ENCODE results near the genes MRPL10, SKAP1, HOXB5 and PRAC1.

DNA sequence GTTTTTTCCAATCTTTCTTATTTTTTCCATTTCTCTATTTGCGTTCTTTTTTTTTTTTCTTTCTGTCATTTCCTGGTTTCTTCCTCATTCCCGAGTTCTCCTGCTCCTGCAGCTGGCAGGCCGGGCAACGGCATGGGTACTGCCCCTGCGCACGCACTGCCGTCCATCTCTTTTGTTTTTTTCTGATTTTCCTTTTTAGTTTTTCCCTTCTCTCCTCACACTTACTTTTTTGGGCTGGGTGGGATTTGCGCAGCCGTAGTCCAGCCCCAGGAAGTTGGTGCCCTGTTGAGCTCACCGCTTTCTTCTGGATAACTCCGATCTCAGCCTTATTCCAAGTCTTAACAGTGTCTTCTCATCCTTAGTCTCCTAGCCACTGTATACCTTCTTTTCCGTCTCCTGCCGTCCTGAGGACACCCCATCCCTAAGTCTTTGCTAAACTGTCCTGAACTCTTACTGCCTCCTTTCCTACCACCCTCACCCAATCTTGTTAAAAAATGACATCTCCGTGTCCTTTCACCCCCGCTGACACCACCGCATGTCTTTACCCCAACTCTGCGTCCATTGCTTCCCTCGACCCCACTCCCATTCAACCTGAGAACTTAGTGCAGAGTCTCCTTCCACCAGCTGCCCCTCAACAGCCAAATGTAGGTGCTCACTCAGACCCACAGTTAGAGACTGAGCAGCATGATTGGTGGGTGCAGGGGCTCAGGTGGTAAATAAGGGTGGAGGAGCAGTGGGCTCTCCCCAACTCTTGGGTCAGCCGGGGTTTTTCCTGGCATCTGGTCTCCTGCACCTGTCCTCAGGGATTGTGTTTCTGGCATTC is 89.6 kb upstream of the RPRML start:
- RAMPAGE, long total RNA: no peak
- RRBS: no CpG with 5 or more reads among the region's 19 CpGs

- RAMPAGE, long total RNA: no peak
- RRBS: no CpG with 5 or more reads among the region's 5 CpGs
These were observed 16.2 kb downstream of the MYL4 start for GRCh38 chr17:47225070-47226063.

GRCh38 chr17:47289445-47290421 is 34.0 kb upstream of the EFCAB13 start:
- RAMPAGE, long total RNA: no peak
- RRBS: no CpG with 5 or more reads among the region's 7 CpGs

- RAMPAGE, long total RNA: no peak
- RRBS: no CpG with 5 or more reads among the region's 2 CpGs
These were observed 18.1 kb upstream of the EFCAB13 start for GRCh38 chr17:47305682-47305955.

DNA sequence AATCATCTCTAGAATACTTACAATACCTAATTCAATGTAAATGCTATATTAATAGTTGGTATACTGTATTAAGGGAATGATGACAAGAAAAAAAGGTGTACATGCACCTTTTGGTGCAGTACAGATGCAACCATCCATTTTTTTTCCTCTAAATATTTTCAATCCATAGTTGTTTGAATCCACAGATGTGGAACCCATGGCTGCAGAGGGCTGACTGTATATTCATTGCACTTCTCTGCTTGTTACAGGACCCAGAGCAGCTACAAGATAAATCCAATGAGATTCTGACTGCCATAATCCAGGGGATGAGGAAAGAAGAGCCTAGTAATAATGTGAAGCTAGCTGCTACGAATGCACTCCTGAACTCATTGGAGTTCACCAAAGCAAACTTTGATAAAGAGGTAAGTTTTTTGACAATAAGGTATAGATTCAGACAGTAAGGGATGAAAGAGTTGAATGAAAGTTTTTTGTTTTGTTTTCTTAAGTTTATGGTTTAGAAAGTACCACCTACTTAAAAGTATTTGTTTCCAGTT is 8.6 kb downstream of the KPNB1 start:
- RAMPAGE, long total RNA: no peak
- RRBS: no CpG with 5 or more reads among the region's 1 CpG

DNA sequence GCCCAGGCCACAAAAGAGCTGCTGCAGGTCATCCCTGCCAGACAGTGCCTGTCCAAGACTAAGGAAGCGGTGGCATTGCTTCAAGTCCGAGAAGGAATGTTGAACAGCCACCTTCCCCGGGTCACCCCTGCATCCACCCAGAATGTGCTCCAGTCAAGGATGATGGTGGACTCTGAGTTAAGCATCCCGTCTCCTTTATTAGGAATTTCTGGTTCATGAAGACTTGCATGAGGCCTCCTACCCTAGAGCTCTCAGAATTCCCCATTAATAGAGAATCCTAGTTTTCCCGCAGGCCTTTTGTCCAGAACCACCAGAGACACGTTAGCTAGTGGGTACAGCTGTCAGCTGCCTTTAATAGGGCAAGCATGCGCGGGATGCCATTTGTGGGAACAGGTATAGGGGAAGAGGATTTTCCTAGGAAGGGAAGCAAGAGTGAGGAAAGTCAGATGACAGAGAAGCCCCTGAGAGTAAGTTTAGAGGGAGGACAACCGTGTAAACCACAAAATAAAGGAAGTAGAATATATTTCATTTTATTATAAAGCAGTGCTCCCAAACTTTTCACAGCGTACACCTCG is 1.4 kb upstream of the OSBPL7 start:
- RAMPAGE, long total RNA: no peak
- RRBS: no CpG with 5 or more reads among the region's 11 CpGs

- RAMPAGE, long total RNA: no peak
- RRBS: 2% methylated on average over 13 of the region's 41 CpGs
These were observed at the start of gene MRPL10 for GRCh38 chr17:47830934-47831863. Gene MRPL10 (minus strand): TSS chr17:47831541.

- RAMPAGE, long total RNA: no peak
- RRBS: no CpG with 5 or more reads among the region's 5 CpGs
These were observed 3.3 kb upstream of the CDK5RAP3 start for GRCh38 chr17:47967532-47968186.

DNA sequence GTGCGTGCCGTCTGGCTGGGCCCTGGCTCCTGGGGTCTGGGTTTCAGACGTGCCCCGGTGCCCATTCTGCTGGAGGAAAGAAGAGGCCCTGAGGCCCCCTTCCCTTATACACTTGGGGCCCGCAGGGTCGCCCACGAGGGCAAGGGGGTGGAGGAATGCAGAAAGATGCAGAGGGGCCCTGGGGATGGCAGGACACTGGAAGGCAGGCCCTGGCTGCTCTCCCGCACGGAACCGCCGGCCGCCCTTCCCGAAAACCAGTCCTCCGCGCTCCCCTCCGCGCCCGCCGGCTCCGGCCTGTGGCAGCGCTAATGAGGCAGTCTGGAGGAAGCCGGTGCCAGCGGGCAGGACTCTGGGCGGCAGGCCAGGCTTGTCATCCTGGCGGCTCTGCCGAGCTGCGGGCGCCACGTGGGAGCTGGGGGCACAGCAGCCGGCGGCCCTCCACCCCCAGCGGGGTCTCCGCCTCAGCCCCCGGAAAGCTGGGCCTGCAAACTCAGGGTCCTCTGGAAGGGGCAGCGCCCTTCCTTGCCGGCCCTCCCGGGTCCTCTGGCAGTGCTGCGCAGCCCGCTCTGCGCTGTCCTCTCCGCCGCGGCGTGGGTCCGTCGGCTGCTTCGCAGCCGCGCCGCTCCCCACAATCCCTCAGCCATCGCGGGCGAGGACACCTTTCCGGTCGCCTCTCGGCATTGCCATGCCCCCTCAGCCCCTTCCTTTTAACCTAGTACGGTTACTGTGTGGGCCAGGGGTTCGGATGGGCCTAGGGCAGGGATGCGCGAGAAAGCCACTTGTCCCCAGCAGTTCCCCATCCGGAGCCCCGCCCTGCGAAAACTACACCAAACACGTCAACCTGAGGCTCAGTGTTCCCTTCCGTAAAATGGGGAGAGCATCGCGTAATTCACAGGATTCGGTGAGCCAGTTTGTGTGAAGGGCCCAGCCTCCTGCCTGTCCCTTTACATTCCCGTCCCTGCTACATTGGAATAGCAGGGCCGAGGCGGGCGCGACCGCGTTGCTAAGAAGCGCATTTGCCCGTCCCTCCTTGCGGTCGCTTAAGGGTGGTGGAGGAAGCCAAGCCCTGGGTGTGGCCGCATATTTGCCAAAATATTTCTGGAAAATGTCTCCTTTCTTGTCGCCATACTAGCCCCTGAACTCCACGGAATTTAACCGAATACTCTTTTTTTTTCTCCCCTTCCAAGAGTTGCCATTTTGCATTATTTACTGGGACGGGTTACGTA is 13.5 kb downstream of the COPZ2 start:
- RAMPAGE, long total RNA: no peak
- RRBS: 2% methylated on average over 26 of the region's 85 CpGs

DNA sequence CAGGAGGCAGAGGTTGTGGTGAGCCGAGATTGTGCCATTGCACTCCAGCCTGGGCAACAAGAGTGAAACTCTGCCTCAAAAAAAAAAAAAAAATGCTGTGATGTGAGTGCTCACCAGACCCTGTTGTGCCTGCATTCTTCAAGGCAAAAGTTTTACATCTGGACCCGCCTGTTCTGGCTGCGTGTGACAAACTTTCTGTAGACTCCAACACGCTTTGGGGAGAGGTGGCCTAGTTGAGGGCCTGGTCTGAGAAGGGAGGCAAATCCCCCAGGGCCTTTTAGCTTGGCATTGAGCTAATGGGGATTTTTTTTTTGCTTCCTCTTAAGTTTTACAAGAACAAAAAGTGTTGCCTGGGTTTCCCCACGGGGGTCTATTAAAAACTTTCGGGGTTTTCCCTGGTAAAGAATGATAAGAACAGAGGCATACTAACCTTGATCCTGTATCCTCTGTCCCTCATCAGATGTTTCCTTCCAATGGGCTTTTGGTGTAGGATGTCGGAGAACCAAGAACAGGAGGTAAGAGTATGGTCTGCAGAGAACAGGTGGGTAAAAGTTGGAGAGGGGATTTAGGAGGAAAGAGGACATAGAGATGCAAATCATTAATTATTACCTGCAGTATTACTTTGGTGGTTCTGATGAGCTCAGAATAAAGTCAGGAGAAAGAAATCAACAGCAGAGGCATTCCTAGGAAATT is 4.2 kb downstream of the SNX11 start:
- RAMPAGE, long total RNA: no peak
- RRBS: no CpG with 5 or more reads among the region's 7 CpGs

DNA sequence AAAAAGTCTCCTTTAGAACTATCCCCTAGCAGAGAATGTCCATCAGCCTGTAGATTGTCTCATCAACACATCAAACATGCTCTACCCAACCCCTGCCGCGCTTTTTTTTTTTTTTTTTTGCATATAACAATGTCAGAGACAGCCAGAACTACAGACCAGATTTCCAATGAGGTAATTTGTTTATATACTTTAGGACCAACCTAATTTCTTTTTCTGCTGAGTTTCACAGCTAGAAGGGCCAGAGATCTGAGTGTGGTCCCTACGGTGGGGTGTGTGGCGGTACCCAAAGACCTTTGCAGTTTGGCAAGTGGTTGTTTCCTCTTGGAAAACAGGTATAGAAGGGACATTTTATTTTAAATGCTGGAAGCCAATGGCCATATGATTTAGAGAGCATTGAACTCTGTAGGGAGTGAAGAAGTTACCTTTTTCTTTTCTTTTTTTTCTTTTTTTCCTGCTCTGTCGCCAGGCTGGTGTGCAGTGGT is 22.8 kb downstream of the SNX11 start:
- RAMPAGE, long total RNA: no peak
- RRBS: no CpG with 5 or more reads among the region's 5 CpGs

- RAMPAGE, long total RNA: no peak
- RRBS: 4% methylated on average over 25 of the region's 54 CpGs
These were observed at the start of gene SKAP1 for GRCh38 chr17:48429852-48430417. Gene SKAP1 (minus strand): TSS chr17:48430214.

DNA sequence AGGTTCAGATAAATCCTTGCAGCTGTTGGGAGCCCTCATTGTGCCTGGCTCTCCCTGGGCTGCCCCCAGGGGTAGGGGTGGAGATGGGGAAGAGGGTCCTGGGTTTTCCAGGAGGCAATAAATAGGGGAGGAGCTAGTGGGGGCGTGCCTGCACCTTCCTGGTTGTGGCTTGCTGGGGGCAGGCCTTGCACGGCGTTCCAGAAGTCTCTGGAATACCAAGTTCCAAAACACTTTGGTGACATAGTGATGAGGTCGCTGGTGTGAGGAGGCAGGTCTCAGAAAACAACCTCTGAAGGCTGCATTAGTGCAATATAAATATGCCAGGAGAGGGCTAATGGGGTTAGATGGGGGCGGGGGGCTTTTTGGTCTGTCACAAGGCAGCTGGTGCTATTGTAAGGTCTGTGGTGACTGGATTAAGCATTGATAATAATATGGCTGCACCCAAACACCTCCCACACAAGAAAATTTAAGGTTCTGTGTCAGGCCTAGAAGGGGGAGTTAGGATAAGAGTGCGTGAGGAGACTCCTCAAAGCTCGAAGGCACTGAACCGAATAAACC is 2.1 kb downstream of the HOXB1 start:
- RAMPAGE, long total RNA: no peak
- RRBS: no CpG with 5 or more reads among the region's 8 CpGs

GRCh38 chr17:48540808-48541679 is 3.9 kb downstream of the HOXB2 start:
- RAMPAGE, long total RNA: no peak
- RRBS: 17% methylated on average over 5 of the region's 19 CpGs

- RAMPAGE, long total RNA: no peak
- RRBS: 5% methylated on average over 3 of the region's 38 CpGs
These were observed 10.6 kb upstream of the HOXB2 start for GRCh38 chr17:48555190-48556134.

DNA sequence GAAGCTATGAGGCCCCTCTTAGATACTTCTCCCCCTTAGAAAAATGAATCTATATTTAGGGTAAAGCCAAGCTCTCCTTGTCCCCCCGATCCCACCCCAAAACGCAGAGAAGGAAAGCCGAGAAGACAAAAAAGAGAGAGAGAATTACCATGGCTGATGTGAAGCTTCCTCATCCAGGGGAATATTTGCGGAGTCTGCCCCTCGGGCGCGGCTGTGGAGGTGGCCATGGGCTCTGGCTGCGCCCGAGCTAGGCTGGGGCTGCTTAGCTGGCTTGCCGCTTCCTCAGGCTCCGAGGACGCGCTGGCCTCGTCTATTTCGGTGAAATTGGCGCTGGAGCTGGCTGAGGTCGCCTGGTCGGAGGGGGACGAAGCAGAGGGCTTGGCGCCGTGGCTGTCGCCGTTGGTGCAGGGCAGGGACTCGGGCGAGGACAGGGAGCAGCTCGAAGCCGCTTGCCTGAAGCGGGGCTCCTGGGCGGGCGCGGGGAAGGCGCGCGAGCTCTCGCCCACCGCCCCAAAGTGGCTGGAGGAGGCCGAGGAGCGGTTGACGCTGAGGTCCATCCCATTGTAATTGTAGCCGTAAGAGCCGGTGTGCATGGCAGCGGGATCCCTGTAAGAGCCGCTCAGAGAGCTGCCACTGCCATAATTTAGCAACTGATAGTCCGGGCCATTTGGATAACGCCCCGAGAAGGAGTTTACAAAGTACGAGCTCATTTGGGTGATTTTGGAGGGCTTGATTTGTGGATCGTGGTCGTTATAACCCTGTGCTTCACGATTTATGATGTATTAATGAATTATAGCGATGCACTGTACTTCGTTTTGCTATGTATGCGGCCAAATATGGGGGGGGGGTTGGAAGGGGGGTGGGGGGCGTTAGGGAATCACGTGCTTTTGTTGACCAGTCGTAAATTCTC is at the start of gene HOXB5:
TSS of gene HOXB5 (minus strand) at position 807 of the 910 bp plus-strand sequence.
- RAMPAGE, long total RNA: no peak
- RRBS: 7% methylated on average over 4 of the region's 56 CpGs

- RAMPAGE, long total RNA: no peak
- RRBS: no CpG with 5 or more reads among the region's 20 CpGs
These were observed 3.5 kb upstream of the HOXB5 start for GRCh38 chr17:48596996-48597585.

DNA sequence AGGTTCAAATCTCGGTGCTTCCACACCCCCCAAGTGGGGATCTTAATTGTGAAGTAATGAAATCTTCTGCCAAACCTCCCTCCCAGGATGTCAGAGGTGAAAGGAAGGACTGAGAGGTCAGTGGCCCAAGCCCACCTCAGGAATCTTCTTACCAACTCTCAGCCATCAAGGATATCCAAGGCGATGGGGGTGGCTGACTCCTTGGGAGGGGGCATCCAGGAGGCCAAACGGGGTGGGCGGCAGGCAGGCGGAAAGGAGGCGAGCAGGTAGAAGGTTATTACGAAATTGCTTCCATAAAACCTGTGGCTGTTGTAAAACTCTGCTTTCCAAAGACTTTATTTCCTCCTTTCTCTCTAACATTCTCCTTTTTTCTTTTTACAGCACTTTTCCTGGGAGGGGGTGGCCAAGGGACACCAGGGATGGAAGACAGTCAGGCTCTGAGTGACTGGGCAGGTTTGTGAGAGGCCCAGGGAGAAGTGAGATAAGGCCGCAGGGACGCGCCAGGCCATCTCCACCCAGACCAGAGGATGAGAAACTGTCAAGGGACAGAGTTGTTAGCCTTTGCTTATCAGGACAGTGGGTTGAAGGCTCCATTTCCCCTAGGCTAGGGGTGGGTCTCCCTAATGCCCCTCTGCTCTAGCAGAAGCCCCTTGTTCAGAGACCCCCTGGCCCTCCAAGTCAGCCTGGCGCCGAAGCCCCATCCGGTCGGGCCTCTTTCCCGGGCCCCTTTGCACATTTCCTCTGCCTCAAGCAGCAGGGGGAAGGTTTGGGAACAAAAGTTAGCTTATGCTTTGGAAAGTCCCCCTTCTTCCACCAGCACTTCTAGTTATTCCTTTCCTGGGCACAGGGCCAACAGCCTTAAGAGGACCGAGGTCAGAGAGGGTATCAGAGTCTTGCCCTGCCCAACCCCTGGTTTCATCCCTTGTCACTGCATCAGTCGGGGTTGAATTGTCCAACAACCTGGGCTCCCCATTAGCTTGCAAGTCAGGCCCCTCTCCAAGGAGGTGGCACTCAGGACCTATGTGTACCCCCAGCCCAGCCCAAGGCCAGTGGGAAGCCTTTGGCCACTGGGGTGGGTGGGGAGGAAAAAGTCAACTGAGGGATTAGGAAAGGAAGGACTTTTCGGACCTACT is 5.0 kb upstream of the HOXB9 start:
- RAMPAGE, long total RNA: no peak
- RRBS: no CpG with 5 or more reads among the region's 18 CpGs

DNA sequence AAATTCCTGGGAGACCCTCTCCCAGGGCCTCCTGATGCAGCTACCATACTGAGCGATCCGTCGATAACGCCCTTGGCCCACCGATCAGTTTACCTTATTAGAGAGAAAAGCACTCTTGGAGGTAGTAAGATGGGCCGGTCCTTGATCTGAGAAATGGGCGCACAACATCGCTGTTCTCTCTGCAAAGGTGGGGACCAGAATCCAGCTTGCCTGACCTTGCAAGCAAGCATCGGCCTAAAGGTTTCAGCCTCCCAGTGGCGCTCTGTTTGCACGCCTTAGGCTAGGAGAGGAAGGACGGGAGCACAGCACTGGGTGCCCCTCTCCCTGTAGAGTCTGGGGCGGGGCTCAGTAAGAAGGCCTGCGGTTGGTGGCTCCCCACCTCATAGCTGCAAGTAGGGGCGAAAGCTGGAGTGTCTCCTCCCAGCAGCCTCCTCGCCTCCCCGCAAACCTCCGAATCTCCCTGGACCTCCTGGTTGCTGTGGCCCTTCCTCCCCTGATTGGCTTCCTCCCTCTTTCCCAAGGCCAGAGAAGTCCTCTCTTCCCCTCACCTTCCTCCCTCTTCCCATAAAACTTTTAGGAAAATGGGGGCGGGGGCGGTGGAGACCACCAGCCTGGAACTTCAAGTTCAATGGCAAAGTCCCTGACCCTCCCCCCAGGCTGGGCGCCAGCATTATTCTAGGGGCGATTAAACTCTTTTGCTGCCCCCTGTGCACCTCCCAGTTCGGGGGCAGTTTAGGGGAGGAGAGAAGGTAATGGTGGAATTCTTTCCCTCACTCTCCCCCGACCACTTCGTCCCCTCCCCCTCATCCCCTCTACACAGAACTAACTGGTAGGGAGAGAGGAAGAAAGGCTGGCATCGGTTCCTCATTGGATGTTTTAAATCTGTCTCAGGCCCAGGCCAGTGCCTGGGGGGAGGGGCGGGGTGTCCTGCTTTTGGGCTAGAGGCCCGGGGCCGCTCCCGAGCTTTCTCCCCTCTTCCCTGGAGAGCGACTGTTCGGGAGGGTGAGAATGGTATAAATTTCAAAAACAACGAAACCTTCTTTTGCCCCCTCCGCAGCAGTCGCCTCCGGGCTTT is at the start of gene PRAC1:
TSS of gene PRAC1 (minus strand) at position 294 of the 1,075 bp plus-strand sequence.
- RAMPAGE, long total RNA: no peak
- RRBS: 7% methylated on average over 4 of the region's 36 CpGs

DNA sequence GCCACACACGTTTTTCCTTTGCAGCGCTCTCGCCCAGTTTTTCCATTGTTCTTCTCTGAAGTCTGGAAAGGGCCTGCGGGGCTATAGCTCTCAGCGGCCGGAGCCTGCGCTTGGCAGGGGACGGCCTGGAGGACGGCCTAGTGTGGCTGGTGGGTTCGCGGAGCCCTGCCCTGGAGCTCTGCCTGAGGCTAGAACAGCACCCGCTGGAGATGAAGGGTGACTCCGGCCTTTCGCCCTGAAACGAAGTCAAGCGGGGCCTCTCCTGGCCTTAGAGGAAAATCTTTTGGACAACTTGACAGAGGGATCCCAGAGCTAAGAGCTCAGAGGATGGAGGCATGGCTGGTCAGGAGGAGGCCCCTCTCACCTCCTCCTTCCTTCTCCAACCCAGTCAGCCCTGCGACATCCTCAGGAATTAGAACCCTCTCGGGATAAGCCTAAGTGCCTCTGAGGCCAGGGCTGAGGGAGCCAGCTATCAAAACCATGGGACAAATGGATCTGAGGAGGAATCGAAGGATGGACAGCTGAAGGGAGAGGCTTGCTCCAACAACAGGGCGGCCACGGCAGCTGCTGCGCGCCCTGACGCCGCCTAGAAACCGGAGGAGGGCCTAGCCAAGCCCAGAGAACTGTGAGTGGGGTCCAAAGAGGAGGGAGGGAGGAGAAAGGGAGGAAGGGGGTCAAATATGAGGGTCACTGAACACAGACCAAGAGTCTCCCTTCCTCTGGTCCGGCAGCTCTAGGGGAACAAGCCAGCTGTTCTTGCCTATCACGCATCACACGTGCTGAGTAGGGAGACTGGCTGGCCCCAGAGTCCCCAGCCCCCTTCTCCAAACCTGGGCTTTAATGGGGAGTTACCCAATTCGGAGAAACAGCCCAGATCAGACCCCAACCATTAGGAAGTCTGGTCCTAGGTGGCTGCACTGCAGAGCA is 5.7 kb upstream of the HOXB13 start:
- RAMPAGE, long total RNA: no peak
- RRBS: no CpG with 5 or more reads among the region's 30 CpGs

Data from epithelial cell of proximal tubule (primary cell).